H7 (cell line): ENCODE measurements around a stretch of chr18.

DNA sequence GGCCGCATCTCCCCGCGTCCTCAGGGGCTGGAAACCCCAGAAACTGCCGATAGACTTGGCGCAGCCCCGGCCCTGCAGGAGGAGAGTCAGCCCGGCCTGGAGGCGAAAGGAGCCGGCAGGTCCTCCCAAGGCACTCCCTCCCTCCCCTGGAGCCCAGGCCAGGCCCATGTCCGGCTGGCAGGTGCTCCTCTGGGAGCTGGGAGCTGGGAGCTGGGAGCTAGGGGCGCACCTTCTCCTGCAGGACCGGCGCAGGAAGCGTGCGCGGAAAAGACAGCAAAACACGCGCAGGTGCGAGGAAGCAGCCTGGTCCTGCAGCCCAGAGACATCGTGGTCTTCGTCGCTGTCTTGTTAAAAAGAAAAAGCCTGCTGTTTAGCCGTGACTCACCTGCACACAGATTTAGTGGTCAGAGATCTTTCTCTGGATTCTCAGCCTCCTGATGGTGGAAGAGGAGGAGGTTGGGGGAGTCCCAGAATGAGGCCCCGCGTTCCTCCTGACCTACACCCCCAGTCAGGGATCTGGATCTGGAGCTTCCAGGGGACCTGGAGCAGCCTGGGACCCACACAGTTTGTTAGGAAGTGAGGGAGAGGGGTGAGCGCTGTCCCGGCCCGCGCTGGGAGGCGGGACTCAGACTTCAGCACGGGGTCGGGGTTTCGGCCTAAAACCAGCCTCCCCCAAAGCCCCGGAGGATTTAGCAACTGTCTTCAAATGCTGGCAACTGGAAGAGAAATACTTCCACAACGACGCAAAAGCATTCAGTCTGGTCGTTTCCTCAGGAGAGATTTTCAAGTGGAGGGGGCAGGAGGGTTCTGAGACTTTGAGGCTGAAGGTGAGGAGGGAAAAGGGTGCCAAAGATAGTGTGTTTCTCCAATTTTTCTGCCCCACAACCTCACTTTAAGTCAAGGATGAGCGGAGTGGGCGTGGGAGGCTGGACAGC is 815 bp upstream of the MBP start:
- RAMPAGE, long total RNA, result no peak

GRCh38 chr18:77251237-77251935 is 1.7 kb downstream of the GALR1 start:
- RAMPAGE, long total RNA, result no peak

- RAMPAGE, long total RNA, result no peak
Observed at GRCh38 chr18:78734435-78734721, 245.2 kb upstream of the SALL3 start.

GRCh38 chr18:78984907-78985434 is 5.4 kb downstream of the SALL3 start:
- RAMPAGE, long total RNA, result no peak

- RAMPAGE, long total RNA, result no peak
Observed at GRCh38 chr18:79154330-79154574, 85.1 kb downstream of the ATP9B start.

- RAMPAGE, long total RNA, result no peak
Observed at GRCh38 chr18:79200615-79200823, 131.3 kb downstream of the ATP9B start.

DNA sequence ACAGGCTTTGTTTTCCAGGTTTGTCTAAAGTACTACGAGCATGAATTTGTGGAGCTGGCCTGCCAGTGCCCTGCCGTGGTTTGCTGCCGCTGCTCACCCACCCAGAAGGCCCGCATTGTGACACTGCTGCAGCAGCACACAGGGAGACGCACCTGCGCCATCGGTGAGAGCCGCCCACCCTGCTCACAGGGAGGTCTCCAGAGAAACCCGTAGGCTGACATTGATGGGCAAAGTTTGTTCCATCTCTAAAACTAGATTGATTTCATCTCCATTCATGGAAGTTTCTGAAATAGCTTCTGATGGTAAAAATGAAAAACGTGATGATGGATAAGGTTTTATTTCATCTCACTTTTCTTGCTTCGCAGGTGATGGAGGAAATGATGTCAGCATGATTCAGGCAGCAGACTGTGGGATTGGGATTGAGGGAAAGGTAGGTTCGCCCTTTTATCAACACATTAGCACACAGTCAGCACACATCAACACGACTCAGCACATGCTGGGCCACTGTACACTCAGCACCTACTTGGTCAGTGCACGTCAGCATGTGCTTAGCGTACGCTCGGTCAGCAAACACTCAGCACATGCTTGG is 50.2 kb upstream of the NFATC1 start:
- RAMPAGE, long total RNA, result no peak

DNA sequence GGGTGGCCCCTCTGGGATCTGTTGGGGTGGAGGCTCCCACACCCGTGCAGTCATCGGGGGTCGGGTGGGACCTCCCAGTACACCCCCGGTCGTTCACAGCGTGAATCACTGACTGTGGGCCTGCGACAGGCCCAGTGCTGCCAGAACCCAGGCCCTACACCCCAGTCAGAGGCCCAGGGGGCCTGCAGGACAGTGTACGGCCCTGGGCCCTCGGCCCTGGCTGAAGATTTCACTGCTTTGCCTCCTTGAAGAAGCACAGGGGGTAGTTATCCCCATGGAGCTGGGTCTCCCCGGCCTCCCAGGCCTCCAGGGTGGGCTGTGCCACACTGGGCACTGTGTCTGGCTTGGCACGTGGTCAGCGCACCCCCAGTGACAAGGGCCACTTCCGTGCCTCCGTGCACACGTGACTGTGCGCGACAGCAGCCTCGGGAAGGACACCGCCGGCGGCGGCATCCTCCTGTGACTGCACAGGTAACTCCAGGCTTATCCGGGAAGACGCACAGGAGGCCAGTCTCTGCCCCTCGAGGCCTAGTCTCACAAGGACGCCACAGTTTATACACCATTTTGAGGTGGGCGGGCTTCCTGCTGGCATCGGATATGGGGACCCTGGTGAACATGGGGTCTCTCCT is 6.1 kb downstream of the NFATC1 start:
- RAMPAGE, long total RNA, result no peak

GRCh38 chr18:79402350-79403091 is 6.8 kb downstream of the NFATC1 start:
- RAMPAGE, long total RNA, result no peak

GRCh38 chr18:79487651-79487921 is 91.9 kb downstream of the NFATC1 start:
- RAMPAGE, long total RNA, result no peak

- RAMPAGE, long total RNA, result no peak
Observed at GRCh38 chr18:79507429-79508586, 112.1 kb downstream of the NFATC1 start.

DNA sequence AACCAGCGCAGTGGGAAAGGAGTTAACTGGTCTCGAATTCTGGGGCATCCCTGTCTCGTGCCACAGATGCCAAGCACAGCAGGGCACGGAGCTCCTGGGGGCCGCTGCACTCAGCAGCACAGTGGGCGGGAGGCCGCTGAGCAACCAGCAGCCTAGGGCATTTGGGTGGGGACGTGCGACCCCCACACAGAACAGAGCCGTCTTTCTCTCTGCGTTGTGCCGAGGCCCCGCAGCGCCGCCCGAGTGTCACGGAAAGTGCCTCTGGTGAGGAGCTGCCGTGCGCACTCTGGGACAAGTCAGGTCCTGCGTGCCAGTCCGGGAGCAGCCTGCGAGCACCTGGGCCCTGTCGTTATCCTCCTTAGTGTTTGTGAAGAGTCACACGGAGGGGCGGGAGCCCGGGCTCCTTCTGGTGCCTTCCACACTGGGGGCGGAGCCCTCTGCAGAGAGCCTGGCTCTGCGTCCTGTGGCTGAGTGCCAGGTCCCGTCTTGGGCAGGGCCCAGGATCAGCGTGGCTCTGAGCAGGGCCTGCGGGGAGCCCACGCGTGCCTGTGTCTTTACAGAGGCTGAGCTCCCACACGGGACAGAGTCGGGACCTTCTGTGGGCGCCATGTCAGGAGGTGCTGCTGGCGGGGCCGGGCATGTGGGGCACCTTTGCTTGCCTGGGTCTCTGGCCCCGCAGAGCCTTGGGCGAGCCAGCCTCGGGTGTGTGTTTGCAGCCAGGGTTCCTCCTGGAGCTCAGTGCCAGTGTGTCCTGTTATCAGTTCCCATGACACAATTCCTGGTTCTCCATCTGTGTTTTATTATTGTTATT is 130.4 kb downstream of the NFATC1 start:
- RAMPAGE, long total RNA, result no peak

GRCh38 chr18:79685287-79685800 is 5.7 kb downstream of the CTDP1 start:
- RAMPAGE, long total RNA, result no peak

DNA sequence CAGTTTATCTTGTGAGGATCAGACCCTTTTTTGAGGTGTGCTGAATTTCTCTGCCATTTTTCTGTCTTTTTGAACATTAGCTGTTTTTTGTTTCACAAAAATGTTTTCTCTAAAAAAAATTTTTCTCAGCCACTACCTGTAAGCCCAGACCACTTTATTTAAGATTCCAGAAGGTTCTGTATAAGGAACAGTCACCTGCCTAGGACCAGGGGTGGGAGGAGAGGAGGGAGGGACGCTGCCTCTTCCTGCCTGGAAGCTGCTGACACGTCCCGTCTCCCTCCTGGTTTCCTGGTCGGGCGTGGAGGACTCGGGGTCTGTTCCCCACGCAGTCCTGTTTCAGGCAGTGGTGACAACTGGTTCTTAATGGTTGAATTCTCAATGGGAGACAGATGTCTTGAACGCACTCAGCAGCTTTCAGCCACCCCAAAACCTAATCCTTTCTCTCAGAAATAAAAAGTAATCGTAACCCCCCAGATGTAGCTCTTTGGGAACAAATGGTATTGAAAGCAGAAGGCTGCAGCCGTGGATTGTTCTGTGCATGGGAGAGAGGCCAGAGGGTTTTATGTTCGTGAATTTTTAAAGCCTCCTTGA is 50.6 kb downstream of the CTDP1 start:
- RAMPAGE, long total RNA, result no peak

GRCh38 chr18:79787927-79788426 is 9.8 kb upstream of the KCNG2 start:
- RAMPAGE, long total RNA, result no peak

DNA sequence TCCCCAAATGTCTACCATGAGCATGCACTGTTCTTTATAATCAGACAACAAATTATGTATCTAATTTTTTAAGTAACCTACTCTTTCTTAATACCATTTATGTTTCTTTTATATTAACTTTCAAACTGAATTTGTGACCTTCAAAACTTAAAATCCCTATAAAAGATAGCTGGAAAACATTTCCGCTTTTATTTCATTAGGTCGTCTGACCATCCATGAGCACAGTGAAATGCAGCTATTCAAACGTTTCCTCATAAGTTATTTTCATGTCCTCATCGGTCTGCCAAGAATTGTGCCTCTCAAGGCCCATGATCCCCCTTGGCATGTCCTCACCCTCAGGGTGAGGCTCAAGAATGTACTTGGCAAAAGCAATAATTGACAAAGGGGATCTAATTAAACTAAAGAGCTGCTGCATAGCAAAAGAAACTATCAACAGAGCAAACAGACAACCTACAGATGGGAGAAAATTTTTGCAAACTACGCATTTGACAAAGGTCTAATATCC is 12.4 kb downstream of the SLC66A2 start:
- RAMPAGE, long total RNA, result no peak

- RAMPAGE, long total RNA, result no peak
Observed at GRCh38 chr18:79942960-79943786, 8.3 kb downstream of the SLC66A2 start.

GRCh38 chr18:79962836-79963653 is 1.4 kb upstream of the HSBP1L1 start:
- RAMPAGE, long total RNA, result no peak

DNA sequence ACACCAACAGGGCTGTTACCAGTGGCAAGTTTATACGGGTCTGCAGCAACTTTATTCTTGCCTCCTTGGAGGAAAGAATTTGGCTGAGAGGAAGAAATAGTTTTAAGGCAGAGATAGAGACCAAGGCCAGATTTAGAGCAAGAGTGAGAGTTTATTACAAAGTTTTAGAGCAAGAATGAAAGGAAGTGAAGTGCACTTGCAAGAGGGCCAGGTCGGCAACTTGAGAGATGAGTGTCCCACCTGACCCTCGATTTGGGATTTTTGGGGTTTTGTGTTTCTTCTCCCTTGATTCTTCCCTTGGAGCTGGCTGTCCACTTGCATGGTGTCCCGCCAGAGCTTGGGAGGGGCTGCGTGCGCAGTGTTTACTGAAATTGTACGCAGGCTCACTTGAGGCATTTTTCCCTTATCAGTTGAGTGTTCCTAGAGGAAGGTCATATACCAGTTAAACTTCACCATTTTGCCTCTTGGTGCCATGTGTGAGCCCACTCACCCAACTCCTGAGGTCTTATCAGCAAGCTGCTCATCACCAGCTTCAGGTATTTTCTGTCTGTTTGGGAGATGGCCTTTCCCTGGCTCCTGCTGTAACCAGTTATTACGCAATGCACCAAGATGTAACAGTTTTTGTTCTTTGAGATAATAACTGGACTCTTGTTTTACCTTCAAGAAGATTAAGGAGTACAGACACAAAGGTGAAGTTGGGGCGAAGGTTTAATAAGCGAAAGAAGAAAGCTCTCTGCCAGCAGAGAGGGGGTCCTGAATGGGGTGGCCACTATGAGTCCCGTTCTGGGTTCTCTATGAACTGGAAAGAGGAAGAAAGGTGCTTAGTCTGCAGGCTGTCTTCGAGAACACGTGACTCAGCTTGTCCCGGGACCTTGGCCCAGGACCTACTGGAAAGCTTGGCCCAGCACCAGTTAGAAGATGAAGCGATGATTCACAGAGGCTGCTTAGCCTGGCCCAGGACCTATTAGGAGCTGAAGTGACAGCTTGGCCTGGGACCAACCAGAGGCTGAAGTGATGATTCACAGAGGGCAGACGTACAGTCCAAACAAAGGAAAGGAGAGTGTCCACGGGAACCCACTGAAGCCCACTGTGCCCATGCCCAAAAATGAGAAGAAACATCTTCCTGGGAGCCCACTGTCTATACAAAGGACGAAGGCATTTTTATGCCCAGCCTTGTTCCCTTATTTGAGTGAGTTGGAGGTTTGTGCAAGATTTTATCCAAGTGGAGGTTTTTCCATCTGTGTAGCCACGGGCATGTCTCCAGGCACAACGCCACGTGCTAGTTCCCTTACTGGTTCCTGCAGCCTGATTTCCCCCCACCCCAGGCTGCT is 21.6 kb upstream of the TXNL4A start:
- RAMPAGE, long total RNA, result no peak

DNA sequence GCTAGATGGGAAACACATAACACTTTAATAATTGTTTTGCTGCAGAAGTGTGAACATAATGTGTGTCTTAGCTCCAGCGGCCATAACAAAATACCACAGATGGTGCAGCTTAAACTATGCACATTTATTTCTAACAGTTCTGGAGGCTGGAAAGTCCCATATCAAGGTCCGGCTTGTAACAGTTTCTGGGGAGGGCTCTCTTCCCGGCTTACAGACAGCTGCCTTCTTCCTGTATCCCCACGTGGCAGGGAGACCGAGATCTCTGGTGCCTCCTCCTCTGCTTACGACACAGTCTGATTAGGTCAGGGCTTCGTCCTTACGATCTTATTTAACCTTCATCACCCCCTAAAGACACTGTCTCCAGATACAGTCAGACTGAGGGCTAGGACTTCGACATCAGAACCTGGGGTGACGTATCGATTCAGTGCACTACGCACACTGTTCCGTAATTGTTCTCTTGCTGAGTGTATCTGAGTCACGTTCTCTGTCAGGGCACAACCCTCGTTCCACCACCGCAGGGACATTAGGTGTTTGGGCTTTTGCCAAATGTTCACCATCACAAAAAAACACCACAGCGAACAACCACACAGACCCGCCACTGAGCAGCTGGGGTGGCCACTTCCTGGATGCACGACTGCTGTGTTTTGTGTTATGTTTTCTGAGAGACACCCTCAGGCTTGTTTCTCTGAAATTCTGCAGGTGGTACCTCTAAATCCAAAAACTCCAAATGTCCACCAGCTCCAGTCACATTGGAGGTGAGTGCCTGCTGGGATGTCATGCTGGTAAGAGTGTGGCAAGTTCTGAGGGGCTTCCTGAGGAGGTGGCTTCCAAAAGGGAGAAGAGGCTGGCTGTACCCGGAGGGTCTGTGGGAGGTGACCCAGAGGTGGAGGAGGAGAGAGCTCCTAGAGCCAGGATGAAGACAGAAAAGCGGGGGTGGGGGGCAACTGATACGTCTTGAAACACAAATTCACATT is 66.4 kb downstream of the ADNP2 start:
- RAMPAGE, long total RNA, result no peak